Breast (tissue), 4 donors: ENCODE measurements around a stretch of chr7.

DNA sequence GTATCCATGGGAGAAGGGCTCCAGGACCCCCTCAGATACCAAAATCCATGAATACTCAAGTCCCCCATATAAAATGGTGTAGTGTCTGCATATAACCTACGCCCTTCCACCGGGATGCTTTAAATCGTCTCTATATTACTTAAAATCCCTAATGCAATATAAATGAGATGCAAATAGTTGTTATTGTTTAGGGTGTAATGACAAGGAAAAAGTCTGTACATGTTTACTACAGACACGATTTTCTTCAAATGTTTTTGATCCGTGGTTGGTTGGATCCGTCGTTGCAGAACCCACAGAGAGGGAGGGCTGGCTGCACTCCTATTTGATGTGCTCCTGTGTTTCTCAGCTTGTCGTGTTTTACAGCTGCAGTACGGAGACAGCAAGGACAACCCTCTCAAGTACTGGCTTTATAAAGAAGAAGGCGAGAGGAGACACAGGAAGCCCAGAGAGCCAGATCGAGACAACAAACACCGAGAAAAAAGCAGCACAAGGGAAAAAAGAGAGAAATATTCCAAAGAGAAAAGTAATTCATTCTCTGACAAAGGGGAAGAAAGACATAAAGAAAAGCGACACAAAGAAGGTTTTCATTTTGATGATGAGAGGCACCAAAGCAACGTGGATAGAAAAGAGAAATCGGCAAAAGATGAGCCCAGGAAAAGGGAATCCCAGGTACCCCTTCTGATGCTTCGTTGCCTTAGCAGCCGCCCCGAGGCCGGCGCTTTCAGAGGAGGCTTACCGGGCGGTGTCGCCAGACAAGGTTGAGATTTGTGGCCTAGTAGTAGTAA is 23.2 kb downstream of the DYNC2I1 start:
- PRO-cap, 3 experiments, result no peak in any of the 3 experiments
- RRBS, result no CpG with 5 or more reads among the region's 23 CpGs

- PRO-cap, 3 experiments, result no peak in any of the 3 experiments
- RRBS, result no CpG with 5 or more reads among the region's 2 CpGs
Observed at GRCh38 chr7:158939033-158939776, 82.8 kb downstream of the DYNC2I1 start.

- PRO-cap, 3 experiments, result no peak in any of the 3 experiments
- RRBS, result no CpG with 5 or more reads among the region's 20 CpGs
Observed at GRCh38 chr7:158957911-158958329, 101.6 kb downstream of the DYNC2I1 start.

DNA sequence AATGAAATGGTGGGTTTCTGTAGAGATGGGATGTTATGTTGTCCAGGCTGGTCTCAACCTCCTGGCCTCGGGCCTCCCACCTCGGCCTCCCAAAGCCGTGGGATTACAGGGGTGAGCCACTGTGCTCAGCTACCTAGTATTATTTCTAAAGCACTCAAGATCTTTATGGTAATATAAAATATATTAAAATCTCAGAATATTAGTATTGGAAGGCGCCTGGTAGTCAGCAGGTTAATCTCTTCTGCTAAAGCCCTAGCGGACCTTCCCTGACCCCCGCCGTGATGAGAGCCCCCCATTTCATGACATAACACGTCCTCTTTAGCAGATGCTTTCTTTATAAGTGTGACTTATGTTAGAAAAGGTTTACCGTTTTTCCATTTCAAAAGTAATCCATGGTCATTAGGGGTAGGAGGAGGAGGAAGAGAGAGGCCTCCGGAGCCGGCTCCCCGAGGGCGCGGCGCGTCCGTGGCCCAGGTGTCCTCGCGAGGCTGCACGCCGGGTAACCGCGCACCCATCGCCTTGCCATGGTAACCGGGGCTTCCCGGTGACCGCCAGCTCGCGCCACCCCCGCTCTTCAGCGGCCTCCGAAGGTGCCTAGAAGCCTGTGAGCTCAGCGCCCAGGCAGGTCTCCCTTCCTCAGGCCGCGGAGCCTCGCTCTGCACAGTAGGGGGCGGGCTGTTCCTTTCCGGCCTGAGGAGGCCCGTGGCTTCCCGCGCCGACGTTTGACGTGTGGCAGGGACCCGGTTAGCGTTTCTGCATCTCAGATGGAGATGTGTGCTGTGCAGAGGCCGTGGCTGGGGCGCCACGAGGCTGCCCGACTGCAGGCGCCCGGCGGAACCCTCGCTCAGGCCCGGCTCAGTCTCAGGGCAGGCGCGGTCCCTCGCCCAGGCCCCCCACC is 116.9 kb downstream of the DYNC2I1 start:
- PRO-cap, 3 experiments, result no peak in any of the 3 experiments
- RRBS, result 37% methylated on average over 29 of the region's 58 CpGs

DNA sequence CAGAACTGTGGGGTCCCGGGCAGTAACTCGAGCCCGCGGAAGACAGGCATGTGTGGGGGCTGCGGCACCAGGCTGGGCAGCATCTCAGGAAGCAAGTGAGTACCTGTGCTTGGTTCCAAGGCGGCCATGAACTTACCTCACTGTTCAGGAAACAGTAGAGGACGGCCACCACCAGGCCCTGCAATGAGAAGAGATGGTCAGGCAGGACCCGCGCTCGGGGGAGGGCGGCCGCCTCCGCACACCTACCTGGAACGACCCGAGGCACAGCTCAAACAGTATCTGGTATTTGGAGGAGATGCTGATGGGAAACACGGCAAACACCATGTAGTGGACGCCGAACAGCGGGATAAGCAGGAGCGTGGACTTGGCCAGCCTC is 113.0 kb downstream of the VIPR2 start:
- PRO-cap, 3 experiments, result no peak in any of the 3 experiments
- RRBS, result no CpG with 5 or more reads among the region's 20 CpGs

- PRO-cap, 3 experiments, result no peak in any of the 3 experiments
- RRBS, result 92% methylated on average over 2 of the region's 24 CpGs
Observed at GRCh38 chr7:159084259-159084956, 60.3 kb downstream of the VIPR2 start.

DNA sequence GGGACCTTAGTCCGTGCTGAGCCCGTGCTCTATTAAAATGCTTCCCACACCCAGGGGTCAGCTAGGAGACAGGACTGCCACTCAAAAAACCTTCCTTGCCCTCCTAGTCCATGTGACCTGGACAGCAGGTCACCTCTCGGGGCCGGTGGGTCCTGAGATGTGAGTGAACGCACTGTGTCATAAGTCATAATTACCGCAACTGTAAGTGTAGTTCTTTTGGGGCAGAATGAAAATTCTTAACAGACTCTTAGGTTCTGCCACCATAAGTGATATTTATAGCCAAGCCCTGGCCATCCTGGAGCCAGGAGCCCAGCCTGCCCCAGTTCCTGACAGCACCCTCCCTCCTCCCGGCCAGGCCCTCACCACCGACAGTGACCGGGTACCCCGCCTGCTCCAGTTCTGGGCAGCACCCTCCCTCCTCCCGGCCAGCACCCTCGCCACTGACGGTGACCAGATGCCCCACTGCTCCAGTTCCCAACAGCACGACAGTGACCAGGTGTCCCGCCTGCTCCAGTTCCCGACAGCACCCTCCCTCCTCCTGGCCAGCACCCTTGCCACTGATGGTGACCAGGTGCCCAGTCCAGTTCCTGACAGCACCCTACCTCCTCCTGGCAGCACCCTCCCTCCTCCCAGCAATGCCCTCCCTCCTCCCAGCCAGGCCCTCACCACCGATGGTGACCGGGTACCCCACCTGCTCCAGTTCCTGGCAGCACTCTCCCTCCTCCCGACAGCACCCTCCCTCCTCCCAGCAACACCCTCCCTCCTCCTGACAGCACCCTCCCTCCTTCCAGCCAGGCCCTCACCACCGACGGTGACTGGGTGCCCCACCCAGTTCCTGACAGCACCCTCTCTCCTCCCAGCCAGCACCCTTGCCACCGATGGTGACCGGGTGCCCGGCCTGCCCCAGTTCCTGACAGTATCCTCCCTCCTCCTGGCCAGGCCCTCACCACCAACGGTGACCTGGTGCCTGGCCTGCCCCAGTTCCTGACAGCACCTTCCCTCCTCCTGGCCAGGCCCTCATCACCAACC is 40.4 kb downstream of the VIPR2 start:
- PRO-cap, 3 experiments, result no peak in any of the 3 experiments
- RRBS, result 30% methylated on average over 1 of the region's 25 CpGs